Peripheral blood mononuclear cell (primary cell): ENCODE results near the genes TWSG1 and TXNDC2.

- PRO-cap, 8 experiments: peak in 1 of 8 experiments; most common plus-strand start chr18:8615041 (in 1)
Observed at GRCh38 chr18:8614973-8615214, 5.7 kb downstream of the RAB12 start.

DNA sequence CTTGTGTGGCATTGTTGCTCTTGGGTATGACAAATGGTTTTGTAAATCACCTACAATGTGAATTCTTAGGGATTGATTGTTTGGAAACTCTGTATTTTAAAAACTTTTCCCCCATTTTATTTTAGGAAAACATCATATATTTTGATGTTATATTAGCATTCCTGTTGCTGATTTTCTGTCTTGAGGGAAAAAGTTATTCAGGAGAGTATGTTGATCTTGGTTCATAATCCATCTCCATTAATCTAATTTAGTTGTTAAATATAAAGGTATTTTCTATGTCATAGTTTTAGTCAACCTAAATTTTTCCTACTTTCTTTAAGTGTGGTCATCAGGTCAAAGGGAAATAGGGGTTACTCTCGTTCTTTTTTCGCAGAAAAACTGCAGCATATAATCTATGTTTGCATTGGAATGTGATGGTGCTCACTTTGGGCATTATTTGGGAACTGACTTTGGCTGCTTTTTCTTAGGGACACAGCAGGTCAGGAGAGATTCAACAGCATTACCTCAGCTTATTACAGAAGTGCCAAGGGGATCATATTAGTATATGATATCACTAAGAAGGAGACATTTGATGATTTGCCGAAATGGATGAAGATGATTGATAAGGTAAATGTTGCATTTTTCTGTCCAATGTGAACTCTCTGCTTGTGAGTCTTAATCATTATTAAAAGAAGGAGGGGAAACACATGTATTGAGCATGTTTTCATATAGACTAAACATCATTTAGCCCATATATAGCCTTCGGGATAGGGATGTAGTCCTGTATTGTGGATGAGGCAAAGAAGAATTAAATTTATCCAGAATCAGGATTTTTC, 23.7 kb downstream of the RAB12 start:
- PRO-cap, 8 experiments: no peak in any of the 8 experiments

- PRO-cap, 8 experiments: no peak in any of the 8 experiments
Observed at GRCh38 chr18:8673495-8673867, 31.9 kb upstream of the MTCL1 start.

DNA sequence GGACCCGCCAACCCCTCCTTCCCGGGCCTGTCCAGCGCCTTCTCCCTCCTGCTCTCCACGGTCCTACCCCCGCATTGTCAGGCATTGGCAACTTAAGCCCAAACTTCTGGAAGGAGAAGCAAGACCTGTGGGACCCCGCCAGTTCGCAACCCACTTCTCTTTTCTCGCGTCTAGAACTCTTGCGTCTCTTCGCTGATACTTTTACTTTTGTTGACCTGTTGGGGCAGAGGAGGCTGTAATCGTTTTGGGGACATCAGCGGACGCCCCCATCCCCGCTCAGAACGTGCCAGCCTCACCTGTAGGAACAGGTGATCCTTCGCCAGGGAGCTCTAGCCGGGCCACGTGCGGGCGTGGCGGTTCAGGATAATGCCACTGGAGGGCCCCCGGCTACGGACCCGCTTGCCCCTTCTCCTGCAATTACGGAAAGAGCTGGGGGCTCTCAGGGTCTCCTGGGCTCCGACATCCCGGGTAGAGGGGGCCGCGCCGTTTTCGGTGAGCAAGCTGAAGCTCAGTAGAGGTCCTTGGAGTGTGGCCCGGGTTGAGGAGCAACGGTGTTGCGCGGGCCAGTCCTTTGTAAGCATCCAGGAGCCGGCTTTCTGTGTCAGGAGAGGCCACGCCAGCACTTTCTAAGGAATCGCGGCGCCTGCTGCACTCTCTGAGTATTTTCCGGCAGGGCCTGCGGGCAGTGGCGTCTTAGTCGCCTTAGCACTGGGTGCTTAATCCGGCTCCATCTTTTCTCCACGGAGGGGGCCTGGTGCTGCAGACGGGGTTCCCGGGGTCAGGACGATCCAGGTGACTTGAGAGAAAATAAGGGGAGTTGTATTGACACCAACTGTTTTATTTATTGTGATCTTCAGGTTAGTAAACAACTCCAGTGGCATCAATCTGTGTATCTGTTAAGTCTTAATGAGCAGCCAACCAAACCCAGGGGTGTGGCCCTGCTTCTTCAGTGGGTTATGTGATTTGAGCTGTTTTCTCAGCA, 1.7 kb downstream of the MTCL1 start:
- PRO-cap, 8 experiments: no peak in any of the 8 experiments

DNA sequence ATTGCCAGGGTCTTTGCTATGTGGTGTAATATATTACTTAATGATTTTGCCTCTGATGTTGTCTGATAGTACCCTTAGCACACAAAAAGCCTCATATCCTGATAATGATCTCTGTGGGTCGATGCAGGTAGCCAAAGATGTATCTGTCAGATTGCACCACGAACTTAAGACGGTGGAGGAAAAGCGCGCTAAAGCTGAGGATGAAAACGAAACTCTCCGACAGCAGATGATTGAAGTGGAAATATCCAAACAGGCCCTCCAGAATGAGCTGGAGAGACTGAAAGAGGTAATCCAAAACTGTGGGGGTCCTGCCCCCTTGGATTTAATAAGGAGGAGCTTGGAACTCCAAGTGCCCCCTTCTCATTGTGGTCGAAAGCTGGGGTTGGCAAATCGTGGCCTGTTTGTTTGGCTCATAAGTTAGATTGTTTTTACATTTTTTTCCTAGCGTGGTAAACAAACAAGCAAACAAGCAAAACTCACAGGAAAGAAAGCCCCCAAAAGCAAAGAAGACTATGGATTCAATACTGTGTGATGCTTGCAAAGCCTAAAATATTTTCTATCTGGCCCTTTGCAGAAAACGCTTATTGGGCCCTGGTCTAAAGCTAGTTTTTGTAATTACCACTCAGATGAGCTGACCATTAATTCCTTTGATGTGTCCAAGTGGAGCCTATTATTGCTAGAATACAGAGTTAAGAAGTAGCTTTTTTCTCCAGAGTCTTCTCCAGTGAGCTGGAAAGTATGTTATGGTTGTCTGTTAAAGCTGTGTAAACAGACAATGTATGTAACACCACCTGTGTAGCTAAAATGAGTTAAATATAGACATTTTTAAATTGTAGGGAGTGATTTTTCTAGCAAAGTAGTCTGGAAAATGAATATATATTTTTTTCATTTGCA, 15.1 kb downstream of the MTCL1 start:
- PRO-cap, 8 experiments: no peak in any of the 8 experiments

DNA sequence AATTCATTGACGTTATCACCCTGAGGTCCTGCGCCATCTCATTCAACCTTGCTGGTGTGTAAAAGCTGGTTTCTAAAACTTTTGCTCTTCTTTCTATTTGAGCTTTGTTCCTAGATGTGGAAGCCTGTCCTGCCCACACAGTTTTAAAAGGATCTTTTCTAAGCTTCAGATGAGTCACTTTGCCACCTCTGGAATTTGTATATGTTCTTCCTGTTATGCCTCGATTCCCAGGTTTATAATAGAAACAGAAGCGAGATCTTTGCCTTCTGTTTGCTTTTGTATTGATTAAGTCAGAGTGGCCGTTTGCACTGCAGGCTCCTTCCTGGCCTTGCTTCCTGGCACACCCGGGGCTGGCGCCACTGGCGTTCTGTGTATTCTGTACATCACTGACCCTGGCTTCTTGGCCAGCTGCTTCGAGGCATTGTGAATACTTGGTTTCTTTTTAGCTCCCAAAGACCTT, 91.8 kb downstream of the MTCL1 start:
- PRO-cap, 8 experiments: no peak in any of the 8 experiments

- PRO-cap, 8 experiments: no peak in any of the 8 experiments
Observed at GRCh38 chr18:8812541-8813128, 107.3 kb downstream of the MTCL1 start.

DNA sequence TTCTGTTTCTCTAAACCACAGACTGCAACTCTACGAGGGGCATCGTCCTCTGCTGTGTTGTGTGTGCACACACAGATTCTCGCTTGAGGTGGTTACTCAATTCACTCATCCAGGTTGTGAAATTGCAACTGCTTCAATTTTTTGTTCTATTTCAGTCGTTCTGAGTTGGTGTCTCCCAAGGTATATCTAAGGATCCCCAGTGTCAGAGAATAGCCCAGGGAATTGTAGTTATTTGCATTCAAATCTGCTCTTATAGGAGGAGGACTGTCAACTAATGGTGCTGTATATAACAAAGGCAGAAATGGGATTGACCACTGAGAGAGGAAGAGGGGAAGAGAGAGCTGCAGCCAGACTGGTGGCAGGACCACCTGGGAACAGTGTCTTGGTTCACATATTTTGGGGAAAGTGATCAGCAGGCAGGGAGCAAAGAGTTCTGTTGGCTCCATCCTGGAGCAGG, 113.3 kb upstream of the NDUFV2 start:
- PRO-cap, 8 experiments: no peak in any of the 8 experiments

DNA sequence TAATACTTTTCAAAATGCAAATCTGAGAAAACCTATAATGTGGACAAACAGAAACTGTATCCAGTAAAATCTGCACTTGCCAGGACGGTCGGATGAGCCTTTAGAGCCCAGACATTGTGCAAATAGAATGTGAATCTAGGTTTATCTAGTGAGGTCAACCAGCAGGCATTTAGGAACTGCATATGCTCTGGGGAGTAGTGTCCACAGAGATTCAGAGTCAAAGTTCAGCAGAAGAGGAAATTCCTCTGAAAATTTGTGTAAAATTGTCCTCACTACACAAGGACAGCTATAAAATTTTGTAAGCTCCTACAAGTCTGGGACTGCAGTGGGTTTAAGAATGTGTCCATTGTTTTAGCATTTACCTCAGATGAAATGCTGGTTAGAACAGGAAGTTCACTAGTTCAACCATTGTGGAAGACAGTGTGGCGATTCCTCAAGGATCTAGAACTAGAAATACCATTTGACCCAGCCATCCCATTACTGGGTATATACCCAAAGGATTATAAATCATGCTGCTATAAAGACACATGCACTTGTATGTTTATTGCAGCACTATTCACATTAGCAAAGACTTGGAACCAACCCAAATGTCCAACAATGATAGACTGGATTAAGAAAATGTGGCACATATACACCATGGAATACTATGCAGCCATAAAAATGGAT, 9.7 kb upstream of the NDUFV2 start:
- PRO-cap, 8 experiments: no peak in any of the 8 experiments

GRCh38 chr18:9131548-9132145, 4.9 kb upstream of the ANKRD12 start:
- PRO-cap, 8 experiments: peak in 1 of 8 experiments; most common plus-strand start chr18:9131880 (in 1)

- PRO-cap, 8 experiments: no peak in any of the 8 experiments
Observed at GRCh38 chr18:9218144-9218746, 81.7 kb downstream of the ANKRD12 start.

DNA sequence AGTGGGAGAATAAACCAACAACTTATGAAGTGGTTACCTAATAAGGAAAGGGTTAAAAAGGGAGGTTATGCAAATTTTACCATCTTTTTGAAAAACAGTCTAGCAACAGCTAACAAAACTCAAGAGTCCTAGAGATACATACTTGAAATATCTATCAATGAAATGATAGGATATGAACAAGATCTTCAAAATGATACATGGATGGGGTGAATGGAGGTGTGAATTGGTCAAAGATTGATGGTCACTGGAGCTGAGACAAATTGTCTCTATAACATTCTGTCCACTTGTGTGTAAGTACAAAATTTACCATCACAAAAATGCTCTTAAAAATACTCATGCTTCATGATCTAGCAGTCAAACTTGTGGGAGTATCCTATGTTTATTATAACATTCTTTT, 97.5 kb upstream of the TWSG1 start:
- PRO-cap, 8 experiments: peak in 4 of 8 experiments; most common plus-strand start position 200 of the sequence (in 4)

- PRO-cap, 8 experiments: peak in 8 of 8 experiments; most common plus-strand start chr18:9334773 (in 8); most common minus-strand start chr18:9335287 (in 6)
Observed at GRCh38 chr18:9334321-9335432, at the start of gene TWSG1. TWSG1 (plus strand) TSS chr18:9334773.

DNA sequence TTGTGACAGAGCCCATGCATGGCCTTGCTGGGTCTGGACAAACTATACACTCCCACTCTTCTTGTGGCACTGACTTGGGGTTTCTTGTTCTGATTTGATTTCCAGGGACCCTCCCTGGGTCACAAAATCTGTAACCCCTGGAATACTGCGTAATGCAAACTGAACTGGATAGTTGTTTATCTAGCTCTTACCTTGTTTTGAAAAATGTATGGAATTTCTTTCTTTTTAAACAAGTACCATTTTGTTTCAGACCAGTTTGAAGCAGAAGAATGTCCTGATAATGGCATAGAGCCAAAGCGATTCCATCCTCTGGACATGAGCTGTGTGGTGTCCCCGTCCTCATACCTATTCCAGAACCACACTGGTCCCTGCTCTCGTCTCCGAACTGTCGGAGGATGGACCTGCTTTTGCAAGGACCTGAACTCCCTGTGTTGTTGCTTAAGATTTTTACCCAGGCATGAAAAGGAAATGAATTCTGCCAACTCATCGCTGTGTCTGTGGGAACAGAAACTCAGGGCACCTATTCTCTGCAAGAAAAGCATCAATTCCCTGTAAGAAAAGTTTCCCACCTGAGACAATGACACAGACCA, 33.5 kb upstream of the PPP4R1 start:
- PRO-cap, 8 experiments: no peak in any of the 8 experiments

GRCh38 chr18:9710218-9710702, 2.2 kb downstream of the RAB31 start:
- PRO-cap, 8 experiments: peak in 3 of 8 experiments; most common plus-strand start chr18:9710431 (in 2)

DNA sequence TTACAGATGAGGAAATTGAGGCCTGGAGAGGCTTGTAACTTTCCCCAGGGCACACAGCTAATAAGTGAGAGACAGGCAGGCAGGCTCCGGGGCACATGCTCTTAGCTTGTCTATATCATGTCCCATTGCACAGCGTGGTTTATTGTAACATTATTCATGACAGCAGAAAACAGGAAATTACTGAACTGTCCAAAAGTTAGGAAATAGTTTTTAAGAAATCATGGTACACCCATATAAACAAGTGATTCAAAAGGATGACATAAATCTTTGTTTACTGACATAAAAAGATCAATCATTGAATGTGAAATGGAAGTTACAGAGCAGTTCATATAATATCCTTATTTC, 34.3 kb upstream of the TXNDC2 start:
- PRO-cap, 8 experiments: no peak in any of the 8 experiments

DNA sequence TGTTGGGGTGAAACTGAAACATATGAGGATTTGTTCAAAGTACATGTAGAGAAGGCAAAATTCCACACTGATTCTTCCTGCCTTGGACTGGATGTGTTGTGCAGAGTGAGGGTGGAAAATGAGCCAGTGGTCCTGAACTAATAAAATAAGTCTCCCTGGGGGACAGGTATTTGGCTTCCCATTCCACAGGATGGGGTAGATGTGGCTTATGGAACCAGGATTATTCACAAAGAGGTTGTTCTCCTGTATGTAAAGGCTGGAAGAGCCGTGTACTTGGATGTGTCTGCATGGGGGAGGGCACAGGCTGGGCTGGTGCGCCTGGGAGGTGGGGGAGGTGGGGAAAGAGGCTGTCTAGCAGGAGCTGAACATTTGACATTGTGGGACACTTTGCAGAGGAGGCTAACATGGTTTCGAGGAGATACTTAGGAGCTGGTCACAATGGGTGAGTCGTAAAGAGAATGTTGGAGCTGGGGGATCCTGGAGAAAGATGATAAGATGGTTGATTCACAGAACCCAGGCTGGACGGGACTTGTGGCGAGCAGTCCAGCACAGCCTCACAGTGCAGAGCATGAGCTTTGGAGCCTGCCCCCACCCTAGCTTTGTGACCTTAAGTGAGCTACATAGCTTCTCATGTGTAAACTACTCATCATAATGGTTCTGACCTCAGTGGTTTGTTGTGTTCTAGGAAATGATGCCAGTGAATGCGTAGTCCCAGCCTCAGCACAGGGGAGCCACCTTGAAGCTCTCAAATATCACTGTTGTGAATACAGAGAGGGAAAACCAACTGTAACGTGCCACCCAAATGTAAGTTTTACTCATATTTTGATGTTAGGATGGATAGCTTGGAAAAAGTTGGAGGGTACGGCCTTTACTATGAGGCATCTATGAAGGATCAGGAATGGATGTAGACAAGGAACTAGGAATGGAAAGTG, at the start of gene TXNDC2:
Gene TXNDC2 (plus strand): TSS at position 697 of the 932 bp plus-strand sequence.
- PRO-cap, 8 experiments: no peak in any of the 8 experiments

- PRO-cap, 8 experiments: no peak in any of the 8 experiments
Observed at GRCh38 chr18:9935996-9936329, 22.1 kb downstream of the VAPA start.

GRCh38 chr18:9952728-9953793, 39.2 kb downstream of the VAPA start:
- PRO-cap, 8 experiments: peak in 2 of 8 experiments; most common plus-strand start chr18:9953529 (in 2)

- PRO-cap, 8 experiments: no peak in any of the 8 experiments
Observed at GRCh38 chr18:10332783-10333066, 121.7 kb upstream of the APCDD1 start.